Umbilical cord (tissue), 2 donors: ENCODE results near the gene AP5Z1.

- RAMPAGE, long total RNA, result no peak
Observed at GRCh38 chr7:2734541-2734661, 46.4 kb downstream of the AMZ1 start.

- RAMPAGE, long total RNA, result no peak
Observed at GRCh38 chr7:3028022-3028779, 15.5 kb downstream of the CARD11 start.

GRCh38 chr7:3092202-3092975 lies 48.7 kb upstream of the CARD11 start:
- RAMPAGE, long total RNA, result no peak

GRCh38 chr7:3117876-3118286 lies 74.2 kb upstream of the CARD11 start:
- RAMPAGE, long total RNA, result no peak

DNA sequence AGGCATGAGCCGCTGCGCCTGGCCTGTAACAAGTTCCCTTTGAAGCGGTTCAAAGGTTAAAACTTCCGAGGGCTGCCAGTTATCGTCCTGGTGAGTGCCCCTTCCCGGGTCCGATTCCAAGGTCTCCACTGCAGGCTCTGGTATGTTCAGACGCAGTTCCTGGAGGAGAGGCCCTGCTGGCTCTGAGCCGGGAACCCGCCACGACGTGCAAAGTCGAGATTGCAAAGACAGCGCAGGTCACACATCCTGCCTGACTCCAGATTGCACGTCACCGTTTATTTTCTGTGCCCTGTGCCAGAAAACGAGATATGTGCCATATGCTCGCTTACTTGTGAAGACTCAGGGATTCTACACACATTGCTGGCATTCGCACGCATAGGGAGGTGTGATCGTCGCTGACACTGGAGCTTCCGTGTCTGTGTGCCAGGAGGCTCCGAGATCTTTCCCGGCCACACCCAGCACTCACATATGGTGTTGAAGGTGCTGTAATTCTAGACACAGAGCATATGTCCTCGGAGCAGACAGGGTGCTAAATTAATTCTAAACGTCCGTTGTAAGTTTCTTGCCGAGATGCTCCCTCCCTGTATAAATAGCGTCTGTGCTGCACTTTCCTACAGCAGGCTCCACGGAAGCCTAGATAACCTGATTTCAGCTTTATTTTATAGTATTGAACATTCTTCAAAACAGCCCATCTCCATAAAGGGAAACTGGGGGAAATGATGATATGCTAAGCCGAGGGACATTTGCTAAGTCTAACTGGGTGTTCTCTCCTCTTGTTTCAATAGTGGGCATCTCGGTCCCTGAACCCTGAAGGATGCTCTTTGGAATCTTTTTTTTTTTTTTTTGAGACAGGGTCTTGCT lies 119.5 kb upstream of the SDK1 start:
- RAMPAGE, long total RNA, result no peak

DNA sequence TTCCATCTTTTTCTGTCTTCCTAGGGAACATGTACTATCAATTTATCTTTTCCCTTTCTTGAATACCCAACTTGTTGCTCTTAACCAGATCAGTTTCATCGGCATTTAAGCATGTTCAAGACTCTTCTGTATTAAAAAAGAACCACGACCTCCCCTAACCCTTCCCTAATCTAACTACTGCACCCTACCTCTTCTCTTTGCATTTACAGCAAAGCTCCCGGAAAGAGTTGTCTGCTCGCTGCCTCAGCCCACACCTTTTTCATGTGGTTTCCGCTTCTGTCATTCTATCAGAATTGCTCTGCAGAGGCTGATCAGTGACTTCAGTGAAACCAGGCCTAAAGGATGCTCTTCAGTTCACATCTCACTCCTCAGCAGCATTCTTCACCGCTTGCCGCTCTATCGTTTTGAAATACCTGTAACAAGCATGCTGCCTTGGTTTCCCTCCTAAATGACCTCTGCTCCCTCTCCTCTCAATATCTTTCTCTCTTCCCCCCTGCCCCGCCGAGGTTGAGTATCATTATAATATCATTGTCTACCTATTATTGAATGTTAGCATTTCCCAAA lies 160.9 kb downstream of the SDK1 start:
- RAMPAGE, long total RNA, result no peak

- RAMPAGE, long total RNA, result no peak
Observed at GRCh38 chr7:3527046-3527617, 226.1 kb downstream of the SDK1 start.

DNA sequence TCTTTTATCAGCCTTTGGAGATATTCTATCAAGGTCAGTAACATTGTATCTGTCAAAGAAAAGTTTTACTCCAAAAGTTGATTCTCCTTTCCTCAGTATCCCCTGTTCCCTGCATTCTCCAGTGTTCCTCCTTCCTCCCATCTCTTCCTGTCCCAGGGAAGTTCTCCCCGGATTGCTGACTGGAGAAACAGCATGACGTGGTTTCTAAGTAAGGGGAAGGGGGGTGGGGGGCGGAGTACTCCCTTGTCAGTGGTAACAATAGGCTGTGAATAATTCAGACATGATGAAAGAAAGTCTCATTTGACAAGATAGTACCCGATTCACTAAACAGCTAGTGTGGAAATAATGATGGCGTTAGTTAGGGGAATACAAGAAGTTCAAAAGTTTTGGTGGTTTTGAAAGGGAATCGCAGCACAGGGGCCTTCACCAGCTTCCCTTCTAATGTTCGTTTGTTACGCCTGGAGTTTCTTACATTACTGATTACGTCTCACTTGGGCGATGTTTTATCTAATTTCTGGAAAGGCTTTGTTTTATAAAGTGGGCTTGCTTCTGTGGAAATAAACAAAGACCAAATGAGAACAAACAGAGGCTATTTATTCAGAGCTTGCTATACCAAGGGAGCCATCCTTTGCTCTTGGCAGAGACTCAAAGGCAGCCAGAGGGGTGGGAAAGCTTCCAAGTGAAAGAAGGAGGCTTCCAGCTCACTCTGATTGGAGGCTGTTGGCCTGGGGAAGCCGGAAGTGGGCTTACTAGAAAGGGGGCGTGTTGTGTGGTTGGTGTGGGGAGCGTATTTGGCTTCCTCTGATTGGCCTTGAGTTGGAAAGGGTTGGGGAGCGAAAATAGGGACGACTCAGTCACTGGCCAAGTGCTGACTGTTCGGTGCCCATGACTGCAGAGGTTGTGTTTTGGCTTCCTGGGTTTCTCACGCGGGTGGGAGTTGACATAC lies 453.7 kb downstream of the SDK1 start:
- RAMPAGE, long total RNA, result no peak

GRCh38 chr7:3932867-3933256 lies 631.8 kb downstream of the SDK1 start:
- RAMPAGE, long total RNA, result no peak

GRCh38 chr7:3972568-3972885 lies 671.5 kb downstream of the SDK1 start:
- RAMPAGE, long total RNA, result no peak

- RAMPAGE, long total RNA, result no peak
Observed at GRCh38 chr7:4096868-4097524, 585.1 kb upstream of the FOXK1 start.

DNA sequence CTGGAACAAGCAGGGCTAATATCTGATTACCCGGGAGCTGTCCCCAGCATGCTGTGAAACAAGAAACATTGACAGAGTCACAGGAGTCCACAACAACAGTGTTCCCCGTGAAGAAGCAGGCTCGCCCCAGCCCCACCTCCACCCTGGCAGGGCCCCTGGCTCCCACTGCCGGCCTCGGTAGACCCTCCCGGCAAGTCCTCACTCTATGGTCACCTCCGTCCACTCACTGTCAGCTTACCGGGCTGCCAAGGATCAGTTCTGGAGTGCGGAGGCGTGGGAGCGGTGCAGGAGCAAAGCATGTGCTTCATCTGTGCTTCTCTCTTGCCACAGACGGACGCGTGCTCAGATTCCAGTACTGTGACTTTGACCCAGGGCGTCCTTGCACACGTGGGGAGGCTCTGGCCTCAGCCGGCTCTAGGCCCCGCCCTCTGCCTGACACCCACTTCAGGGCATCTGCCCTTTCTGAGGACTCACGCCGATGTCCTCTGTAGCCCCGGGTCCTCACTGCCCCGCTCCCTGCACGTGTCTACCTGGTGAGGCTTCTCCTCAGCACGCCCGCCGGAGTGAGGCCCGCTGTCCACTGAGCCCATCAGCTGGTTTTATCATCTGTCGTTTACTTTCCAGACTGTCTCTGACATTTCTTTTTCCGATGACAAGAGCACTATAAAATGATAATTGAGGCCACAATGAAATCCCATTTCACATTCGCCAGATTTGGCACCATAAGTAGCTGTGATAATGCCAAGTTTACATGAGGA lies 547.4 kb upstream of the FOXK1 start:
- RAMPAGE, long total RNA, result no peak

DNA sequence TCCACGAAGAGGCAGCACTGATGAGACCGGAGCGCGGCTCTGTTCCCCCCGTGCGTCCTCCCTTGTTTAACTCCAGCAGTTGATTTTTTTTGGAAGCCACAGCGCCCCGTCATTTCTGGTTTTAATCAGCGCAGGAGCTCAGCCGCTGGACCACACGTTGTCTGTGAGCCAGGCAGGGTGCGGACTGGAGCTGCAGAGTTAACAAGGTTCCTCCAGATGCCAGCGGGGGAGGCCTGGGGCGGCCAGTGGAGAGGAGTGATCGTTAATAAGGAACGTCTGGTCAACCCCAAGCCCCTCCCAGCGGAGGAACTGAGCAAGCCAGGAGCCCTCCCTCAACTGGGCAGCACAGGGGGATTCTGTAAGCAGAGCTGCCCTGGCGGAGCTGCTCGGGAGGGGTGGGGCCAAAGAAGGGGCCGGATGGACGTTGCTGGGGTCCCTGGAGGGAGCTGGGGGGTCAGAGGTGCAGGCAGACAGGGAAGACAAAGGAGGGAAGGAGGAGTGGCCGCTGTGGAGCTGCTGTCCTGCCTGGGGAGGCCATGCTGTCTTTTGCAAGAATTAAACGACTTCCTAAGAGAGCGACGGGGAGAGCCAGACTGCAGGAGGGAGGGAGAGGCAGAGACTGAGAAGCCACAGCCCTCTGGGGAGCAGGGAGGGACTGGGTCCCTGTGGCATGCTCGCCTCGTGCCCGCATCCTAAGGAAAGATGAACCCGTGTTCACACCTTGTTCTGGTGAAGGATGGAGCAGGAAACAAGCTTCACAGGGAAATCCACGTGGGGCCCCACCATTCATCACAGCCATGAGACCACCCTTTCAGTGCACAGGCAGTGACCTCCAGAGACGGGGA lies 537.1 kb upstream of the FOXK1 start:
- RAMPAGE, long total RNA, result no peak

DNA sequence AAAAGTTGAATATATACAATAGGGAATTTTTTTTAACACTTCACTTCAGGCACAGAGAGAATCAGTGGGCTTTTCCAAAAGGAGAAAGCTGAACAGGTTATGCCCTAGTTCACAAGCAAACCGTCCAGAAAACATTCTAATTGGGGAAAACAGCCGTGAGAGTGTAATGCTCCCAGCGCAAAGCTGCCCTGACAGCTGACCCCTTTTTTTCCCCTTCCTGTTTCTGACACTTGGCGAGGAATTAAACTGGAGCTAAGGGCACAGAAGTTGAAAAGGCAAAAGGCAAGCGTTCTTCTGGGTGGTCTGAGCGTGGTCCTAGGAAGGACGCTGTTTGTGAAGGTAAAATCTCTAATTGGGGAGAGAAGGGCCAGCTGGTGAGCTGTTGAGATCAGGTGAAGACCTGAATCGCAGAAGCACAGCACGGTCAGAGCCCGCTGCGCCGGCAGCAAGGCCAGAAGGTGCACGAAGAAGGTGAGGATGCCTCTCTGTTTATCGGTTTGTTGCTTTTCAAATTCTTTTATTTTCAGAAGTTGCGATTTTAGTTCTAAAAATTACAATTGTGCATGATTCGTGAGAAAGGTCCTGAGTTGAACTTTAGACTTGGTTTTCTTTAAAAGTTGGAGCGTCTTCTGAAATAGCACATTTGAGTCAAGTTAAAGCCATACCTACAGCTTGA lies 247.9 kb upstream of the FOXK1 start:
- RAMPAGE, long total RNA, result no peak

GRCh38 chr7:4650597-4651272 lies 31.4 kb upstream of the FOXK1 start:
- RAMPAGE, long total RNA, result no peak

DNA sequence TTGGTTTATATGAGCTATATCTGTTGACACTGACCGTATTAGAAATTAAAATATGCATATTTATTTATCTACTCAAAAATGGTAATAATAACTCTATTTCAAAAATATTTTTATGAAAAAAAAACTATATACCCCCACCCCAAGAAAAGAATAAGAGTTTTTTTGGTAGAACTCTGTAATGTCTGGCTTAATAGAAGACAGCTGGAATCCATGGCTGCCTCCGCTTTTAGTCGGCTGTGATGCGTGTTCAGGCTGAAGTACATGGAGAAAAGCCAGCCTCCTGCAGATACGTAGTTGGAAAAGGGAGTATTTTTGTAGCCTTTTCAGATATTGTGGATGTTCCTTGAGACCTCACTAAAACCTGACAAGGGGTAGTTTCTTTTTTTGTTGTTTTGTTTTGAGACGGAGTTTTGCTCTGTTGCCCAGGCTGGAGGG lies 9.9 kb downstream of the FOXK1 start:
- RAMPAGE, long total RNA, result no peak

DNA sequence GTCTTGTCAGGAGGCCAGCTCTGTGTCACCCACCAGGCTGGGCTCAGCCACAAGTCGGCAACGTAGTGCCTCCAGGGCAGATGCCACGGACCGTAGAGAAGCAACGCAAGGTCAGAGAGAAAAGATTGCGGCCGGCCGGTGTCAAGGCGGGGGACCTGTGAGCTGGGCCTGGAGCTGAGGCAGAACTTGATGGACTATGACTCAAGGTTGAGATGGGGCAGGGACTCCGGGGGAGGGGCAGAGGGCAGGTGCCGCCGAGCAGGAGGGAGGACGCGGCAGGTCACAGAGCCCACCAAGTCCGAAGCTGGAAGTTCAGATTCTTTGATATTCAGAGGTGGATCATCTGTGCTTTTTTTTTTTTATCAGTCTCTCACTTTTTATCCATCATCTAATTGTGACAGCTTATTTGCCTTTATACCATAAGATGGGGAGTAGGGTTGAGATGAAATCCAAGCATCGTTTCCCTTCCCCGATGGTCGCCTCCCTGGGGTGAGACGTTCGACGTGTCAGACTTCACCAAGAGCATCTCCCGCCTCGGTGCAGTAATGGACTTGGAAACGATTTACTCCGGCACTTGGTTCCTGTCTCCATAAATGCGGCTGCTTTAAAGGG lies 29.7 kb downstream of the FOXK1 start:
- RAMPAGE, long total RNA, result no peak

DNA sequence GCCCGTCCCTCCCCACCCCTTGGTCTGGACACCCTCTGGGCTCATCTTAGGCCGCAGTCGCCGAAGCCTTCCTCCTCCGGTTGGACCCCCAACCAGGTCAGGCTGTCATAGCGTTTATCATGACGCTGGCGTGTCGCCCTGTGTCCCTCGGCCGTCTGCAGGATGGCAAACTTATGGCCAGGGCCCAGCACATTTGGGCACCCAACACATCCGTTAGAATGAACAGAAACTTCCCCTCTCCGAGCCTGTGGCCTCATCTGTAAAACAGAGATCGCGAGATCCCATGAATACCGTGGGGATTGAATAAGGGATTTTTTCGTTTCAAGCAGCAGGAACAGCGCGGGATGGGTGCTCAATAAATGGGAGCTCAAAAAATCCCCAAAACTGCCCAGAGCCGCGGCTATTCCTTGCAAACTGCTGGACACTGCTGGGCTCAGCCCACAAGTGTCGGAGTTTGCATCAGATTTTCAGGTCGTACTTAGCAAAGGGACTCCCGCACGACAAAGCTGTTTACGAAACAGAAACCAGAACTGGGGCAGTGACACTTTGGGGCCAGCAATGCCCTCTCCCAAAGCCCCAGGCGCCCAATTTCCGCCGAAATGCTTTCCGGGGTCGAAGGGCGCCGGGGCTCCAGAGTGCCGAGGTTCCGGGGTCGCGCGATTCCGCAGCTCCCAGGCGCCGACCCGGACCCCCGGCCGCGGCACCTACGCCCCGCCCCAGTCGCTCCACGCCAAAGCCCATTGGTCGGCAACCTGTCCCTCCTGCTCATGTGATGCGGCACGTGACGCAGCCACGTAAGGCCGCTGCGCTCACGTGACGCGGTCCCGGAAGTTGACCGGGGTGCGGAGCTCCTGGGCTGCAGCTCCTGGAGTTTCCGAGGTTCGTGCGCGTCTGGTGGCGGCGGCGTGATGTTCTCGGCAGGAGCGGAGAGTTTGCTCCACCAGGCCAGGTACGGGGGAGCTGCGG lies at the start of gene AP5Z1:
TSS of gene AP5Z1 (plus strand) at position 816 of the 966 bp plus-strand sequence.
- RAMPAGE, long total RNA, result start-site peak on the plus strand centred at position 831 of the sequence, 30 bp wide, 21 and 18 reads in 2 replicates

- RAMPAGE, long total RNA, result no peak
Observed at GRCh38 chr7:4783875-4784764, 8.7 kb downstream of the AP5Z1 start.

DNA sequence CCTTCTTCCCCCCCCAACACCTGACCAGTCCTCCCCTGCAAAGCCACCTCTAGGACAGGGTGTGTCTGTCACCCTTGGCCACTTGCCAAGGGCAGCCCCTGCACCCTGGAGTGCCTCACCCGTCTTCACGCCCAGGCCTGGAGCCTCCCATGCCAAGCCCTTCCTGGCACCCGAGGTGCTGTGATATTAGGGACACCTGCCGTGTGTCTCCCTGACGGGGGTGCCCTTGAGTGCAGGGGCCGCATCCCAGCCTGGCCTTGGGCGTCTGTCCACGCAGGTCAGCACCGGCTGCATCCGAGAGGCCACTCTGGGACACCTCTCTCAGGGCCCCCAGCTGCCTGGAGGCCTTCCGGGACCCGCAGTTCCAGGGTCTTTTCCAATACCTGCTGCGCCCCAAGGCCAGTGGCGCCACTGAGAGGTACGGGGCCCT lies 12.5 kb downstream of the AP5Z1 start:
- RAMPAGE, long total RNA, result no peak